Tibial artery (tissue), 1 donor: ENCODE results near the gene PDLIM5.

GRCh38 chr4:92443909-92444446 is 140.2 kb downstream of the GRID2 start:
- PRO-cap = no peak

DNA sequence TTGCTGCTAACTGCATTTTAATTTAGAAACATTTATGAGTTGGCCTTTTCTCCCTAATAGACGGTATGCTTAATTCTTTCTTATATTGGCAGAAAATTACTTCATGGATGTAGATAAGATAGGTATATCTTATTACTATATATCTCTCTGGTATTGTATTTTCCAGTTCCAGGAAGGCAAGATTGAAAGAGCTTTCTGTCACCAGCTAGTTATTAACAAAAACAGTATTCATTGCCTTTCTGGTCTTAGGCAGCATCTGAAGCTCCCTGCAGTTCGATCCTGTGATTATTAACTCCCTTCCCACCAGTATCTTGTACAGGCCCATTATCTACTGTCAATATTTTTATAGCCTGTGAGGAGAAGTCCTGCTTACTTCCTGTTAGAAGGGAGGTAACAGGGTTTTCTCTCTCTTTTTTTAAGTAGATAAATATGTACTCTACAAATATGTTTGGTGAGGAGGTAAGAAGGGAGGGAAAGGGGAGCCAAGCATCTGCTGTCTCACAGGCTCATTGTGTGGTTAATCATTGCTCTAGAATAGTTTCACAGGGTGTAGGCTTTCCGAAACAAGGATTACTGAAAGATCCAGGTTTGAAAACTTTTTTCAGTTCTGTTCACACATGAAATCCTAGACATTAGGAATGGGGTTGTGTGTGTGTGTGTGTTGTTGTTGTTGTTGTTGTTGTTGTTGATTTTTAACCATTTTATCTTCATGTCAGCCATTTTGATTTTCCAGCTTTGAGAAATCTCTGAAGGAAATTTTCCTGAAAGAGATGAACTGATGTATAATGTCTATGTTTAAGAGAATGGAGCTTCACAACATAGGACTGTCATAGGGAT is 14.1 kb downstream of the ATOH1 start:
- PRO-cap = no peak

- PRO-cap = no peak
These were observed 615 bp downstream of the SMARCAD1 start for GRCh38 chr4:94208355-94208605.

GRCh38 chr4:94412622-94413673 is 38.8 kb upstream of the PDLIM5 start:
- PRO-cap = no peak

- PRO-cap = bidirectional peak, plus-strand start at chr4:94451885, minus-strand start at chr4:94451806
These were observed at the start of gene PDLIM5 for GRCh38 chr4:94451616-94452547. TSS of gene PDLIM5 (plus strand) at chr4:94451942.

DNA sequence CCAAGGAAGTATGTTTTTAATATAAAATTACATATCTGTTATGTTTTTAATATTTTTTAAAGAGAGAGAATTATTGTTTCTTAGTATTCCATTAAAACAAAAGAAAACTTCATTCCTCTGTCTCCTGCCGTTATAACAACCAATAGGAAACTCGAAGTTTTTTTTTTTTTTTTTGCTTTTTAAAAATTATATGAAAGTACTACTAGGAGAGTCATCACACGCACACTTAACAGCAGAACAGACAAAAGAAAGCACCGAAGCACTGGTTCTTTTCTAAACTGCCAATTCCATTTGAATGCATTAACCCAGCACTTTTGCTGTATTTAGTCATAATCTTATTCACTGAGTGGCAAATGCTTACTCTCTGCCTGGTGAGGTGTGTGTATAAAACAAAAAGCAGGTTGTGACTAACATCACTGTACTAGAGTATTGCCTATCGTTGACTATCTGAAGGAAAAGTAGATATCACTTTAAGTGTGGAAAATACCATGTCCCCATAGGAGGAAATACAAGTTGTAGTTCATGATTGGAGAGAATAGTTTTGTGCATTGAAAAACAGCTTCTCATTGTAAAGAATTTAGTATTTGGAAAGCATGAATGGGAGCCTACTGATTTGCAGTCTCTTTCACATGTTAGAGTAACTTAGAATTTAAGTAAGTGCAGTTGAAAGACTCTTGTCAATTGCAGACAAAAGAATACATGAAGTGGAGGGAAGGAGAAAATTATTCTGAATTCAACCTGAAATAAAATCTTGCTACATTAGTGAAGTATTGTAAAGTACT is 2.6 kb downstream of the PDLIM5 start:
- PRO-cap = no peak

DNA sequence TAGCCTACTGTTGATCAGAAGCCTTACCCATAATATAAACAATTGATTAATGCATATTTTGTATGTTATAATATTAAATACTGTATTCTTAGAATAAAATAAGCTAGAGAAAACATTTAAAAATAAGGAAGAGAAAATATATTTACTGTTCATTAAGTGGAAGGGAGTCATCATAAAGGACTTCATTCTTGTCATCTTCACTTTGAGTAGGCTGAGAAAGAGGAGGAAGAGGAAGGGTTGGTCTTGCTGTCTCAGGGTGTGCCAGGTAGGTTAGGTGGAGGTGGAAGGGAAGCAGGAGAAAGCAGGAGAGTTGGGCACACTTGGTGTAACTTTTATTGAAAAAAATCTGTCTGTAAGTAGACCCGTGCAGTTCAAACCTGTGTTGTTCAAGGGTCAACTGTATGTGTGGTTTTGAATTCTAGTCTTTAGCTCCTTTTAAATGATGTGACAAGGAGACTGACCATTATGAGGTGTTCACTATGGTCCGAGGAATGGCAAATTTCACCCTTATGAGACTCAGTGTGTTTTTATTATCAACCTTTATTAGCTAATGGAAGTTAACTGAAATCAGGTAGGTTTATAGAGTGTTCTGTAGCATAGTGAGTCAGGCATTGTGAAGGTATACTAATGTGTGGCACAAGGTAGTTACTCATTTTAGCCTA is 11.7 kb downstream of the PDLIM5 start:
- PRO-cap = no peak

DNA sequence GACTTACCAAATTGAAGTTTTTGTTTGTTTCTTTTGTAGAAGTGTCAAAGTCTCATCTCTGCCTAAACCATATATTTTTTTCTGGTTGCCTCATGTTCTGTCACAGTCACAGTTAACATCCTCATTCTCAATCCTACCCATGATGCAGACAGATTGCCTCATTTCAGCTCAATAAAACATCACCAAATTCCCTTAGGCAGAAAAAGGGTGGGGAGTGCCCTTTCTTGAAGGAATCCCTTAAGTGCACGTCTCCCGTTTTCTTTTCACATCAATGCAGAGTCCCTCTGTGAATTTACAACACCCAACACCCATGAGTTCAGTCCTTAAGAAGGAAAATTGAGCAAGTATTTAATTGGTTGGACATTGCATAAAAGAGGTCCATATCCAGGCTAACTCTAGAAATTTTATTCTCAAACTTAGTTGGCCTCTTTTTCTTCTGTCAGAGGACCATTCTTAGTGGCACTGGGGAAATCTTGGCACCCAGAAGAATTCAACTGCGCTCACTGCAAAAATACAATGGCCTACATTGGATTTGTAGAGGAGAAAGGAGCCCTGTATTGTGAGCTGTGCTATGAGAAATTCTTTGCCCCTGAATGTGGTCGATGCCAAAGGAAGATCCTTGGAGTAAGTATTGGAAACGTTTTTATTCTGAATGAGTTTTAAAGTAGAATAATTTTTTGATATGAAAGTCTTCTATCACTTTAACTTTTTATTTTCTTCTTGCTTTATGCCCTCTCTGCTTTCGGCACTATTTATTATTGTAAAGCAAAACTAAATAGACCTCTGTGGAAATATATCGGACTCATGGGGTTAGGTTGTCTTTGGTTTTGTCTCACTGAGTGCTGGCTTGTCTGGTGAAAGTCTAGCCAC is 103.5 kb upstream of the BMPR1B start:
- PRO-cap = no peak

DNA sequence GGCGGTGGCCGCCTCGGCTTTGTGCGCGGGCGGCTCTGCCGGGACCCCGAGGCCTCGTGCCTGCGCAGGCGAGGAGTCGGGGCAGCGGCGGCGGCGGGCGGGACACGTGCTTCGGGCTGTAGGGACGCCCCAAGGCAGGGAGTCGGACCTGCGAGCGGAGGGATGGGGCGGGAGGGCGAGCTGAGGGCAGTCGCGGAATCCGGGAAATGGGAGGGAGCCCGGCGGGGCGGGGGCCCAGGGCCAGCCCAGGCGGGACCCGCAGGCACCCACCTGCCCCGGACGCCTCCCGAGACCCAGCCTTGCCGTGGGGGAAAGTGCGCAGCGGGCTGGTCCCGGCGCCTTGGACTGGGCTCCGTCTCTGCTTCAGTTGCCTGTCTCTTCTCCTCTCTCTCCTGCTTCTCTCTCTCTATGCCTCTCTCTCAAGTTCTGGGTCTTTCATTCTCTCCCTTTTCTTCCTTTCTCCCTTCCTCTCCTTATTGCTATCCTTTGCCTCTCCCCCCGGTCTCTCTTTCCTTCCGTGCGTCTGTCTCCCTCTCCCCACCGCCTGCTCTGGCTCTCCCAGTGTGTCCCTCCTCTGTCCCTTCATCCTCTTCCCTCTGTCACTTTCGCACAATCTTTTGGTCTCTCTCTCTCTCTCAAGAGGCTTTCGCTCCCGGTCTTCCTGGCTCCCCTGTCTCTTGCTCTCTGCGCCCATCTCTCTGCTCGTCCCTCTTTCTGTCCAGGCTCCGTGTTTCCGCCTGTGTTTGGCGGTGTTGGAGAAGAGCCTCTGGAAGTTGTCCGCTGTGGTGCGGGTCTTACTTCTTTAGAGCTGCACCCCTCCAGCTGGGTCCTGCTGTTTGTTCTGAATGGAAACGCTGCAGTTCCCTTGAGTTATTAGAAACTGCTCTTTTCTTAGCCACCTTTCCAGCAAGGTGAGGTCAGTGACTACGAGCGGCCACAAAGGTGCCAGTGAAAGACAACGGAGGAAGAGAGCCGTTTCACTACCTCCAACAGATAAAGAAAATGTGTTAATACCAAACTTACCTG is 862 bp downstream of the BMPR1B start:
- PRO-cap = bidirectional peak, plus-strand start at position 71 of the sequence, minus-strand start at position 92 of the sequence; unidirectional peak, minus-strand start at position 347 of the sequence

GRCh38 chr4:95318517-95318967 is 230.2 kb downstream of the UNC5C start:
- PRO-cap = no peak

DNA sequence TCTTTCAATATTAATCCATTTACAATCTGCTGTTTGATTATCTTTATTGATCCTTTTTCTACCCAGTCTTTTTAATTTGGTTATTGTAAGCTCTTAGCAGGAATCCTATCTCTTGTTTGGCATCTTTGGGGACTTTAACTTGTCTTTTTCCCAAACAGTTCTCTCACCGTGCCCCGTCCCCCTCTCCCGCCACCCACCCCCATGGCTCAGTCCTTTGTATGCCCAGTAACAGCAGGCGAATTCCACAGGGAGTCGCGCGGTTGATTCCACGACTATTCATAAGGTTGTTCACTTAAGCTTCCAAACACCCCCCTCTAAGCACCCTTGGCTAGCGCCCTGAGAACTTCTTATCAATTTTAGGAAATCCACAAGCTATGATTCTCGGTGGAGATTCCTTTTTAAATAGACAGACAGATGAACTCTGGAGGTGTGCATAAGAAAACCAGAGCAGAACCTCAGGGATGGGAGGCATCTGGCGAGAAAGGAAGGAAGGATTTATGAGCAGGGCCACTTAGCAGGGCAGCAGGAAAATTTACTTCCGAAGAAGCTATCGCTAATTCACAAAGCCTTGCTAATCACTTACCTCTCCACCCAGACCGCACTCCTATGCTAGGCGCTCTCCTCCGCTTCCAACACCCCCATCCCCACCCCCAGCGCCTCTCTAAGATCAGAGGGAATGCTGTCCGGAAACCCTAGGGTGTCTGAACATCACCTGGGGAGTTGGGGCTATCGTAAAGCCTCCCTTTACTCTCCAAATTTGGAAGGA is 1.8 kb downstream of the UNC5C start:
- PRO-cap = no peak

DNA sequence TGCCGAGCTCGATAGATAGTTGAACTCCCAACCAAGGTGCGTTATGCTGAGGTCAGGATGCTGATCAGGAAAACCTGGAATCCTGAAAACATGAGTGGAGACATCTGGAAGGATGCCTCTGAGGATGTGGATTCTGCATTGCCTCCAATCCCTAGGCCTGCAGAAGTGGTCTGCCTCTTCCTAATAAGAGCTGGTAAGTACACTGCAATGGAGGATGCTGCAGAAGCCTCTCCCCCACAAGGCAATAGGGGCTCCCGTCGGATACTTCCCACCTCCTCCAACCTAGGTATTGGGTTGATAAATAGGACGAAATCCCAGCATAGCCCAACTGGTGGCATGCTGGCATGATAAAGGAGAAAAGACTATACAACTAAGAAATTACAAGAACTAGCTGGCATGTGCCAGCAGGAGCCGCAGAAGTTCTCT is 114.1 kb downstream of the PDHA2 start:
- PRO-cap = no peak

- PRO-cap = no peak
These were observed 130.9 kb downstream of the TSPAN5 start for GRCh38 chr4:98527514-98527865.

DNA sequence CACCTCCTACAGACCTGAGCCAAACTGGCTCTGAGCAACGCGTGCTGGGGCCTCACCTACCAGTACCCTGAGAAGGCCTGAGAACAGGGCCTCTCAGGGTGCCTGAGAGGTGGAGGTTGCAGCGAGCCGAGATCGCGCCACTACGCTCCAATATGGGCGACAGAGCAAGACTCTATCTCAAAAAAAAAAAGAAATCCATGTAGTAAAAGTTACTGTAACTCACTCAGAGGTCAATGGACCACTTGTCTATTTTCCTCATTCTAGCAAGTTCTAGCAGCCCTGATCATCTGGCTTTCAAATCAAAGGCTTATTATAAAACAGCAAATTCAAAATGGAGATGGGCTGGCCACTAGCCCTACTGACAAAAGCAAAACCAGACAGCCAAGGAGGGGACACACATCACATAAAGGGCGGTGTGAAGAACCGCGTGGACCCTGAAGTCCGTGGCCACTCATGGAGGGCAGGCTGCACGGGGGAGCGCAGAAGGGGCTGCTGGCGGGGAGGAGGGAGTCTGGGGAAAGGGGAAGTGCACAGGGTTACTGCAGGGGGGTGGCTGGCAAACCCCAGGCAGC is 87.5 kb downstream of the TSPAN5 start:
- PRO-cap = no peak

GRCh38 chr4:98639398-98639931 is 18.9 kb downstream of the TSPAN5 start:
- PRO-cap = no peak

DNA sequence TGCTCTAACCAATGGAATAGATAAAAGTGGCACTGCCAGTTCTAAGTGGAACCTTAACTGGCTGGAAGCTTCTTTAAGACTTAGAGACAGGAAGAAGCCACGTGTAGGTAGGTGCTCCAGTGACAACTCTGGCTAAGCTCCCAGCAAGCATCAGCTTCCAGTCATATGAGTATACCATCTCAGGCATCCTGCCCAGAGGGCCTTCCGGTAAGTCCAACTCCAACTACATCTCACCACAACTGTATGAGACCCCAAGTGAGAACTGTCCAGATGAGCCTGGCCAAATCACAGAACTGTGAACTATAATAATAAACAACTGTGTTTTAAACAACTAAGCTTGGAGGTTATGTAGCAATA is 4.5 kb downstream of the TSPAN5 start:
- PRO-cap = no peak

DNA sequence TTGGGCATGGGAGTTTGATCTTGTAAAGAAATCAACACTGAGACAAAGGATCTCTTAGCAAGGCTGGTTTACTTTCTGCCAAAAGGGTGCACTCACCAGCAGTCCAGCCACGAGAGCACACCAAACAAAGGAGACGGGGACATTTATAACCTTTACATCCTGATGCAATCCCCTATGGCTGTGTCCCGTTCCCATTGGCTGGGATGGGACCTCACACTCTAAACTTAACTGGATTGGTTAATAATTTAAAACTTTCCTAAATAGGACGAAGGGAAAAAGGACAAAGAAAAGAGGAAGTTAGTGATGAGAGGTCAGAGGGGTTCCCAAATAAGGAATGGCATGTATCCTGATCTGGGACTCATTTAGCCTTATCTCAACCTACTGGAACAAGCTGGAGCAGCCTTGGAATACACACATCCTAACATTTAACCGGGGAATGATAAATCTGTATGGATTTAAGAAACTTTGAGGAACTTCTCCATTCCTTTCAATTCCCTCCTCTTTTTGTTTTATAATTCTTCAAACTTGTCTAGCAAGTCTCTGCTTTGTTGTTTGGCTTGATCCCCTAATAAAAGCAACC is 18.0 kb downstream of the METAP1 start:
- PRO-cap = bidirectional peak, plus-strand start at position 389 of the sequence, minus-strand start at position 119 of the sequence

DNA sequence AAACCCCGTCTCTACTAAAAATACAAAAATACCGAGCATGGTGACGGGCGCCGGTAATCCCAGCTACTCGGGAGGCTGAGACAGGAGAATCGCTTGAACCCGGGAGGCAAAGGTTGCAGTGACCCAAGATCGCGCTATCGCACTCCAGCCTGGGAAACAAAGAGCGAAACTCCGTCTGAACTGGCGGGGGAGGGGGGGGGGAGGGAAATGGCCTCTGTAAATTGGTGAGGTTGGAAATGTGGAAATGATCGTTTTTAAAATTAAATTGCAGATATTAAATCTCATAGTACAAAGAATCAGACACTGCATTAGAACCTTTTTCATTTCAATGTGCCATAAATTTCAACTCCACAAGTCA is 1.4 kb downstream of the ADH5 start:
- PRO-cap = no peak

DNA sequence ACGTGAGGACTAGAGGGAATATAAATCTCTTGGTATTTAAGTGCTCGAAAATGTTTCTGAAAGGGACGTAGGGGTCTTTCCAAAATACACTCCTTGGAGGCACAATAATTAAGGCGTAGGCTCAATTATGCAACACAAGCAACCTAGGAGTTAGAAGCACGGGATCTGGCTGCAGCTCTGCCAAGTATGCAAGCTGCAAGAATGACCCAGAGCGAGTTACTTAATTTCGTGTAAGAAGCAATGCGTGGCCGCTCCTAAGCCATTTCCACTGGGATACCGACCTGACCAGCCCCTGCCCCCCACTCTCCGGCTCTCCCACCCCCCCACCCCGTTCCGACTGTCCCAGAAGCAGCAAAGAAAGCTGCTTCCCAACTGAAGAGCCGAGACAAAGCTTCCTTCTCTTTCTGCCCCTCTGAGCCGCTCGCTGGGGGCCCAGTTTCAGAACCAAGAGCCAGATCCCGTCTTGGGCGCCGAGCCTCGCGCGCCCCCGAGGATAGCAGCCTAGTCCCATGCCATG is 403 bp downstream of the ADH5 start:
- PRO-cap = bidirectional peak, plus-strand start at position 262 of the sequence, minus-strand start outside the sequence

GRCh38 chr4:99208739-99209057 is 10.3 kb downstream of the ADH6 start:
- PRO-cap = no peak